Measurements from ENCODE around the genes SRRT and MUC3A.

- RRBS = no CpG with 5 or more reads among the region's 6 CpGs
These were observed 2.9 kb downstream of the TSC22D4 start for GRCh38 chr7:100476018-100476662.

DNA sequence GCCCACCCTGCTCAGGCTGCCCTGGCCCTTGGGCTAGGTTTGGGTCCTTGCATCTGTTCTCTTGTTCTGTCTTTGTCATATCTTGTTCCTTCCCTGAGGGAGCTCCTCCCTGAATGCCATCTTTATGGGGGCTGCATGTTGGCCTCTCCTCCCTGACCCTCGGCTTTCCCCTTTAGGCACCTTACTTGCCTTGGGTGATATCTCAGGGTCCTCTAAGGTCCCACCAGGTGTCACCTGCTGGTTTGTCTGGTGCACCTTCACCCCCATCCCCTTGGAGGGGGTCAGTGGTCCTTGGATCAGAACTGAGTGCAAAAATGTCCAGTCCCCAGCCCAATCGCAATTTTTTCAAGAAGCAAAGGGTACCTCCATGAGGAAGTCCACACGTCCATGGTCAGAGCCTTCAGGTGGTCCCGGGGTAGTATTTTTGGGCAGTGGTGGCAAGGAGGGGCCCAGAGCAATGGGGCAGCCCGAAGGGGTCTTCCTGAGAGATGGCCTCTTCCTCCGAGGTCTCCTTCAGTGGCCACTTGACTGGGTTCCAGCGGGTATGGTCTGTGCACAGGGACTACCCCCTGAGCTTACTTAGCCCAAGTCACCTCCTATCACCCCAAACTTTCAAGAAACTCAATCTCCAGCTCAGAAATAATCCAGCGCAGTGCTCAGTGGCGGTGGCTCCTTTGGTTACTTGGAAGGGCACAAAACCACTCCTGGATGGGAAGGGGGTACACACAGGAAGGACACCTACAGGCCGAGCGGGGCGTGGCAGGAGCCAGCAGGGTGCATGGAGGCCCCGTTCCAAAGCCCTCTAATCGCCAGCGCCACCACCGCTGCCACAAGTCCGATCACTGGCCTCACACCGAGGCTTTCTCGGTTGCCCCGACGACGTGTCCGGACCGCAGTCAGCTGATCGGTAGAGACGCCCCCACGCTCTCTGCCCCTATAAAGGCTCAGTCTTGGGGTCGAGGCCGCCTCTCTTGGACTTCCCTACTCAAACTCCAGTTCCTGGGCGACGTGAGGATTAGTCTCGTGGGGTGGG, 4.6 kb downstream of the SAP25 start:
- RRBS = no CpG with 5 or more reads among the region's 32 CpGs

DNA sequence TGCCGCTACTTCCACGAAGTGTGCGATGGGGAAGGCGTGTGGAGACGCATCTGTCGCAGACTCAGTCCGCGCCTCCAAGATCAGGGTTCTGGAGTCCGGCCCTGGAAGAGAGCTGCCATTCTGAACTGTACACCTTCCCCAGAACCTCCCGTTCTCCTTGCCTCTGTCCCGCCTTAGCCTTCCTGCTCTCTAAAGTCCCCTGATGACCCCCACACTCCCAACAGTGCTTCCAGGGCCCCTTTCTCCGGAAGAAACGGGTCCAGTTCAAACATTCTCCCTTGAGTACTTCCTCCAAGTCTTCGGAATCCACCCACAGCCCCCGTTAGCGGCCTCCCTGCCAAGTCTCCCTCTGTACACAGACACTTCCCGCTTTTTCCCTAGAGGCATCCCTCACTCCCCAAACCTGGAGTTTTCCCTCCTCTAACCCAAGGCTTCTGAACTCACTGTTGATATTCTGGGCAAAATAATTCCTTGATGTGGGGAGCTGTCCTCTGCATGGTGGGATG, 4.2 kb downstream of the FBXO24 start:
- RRBS = no CpG with 5 or more reads among the region's 17 CpGs

DNA sequence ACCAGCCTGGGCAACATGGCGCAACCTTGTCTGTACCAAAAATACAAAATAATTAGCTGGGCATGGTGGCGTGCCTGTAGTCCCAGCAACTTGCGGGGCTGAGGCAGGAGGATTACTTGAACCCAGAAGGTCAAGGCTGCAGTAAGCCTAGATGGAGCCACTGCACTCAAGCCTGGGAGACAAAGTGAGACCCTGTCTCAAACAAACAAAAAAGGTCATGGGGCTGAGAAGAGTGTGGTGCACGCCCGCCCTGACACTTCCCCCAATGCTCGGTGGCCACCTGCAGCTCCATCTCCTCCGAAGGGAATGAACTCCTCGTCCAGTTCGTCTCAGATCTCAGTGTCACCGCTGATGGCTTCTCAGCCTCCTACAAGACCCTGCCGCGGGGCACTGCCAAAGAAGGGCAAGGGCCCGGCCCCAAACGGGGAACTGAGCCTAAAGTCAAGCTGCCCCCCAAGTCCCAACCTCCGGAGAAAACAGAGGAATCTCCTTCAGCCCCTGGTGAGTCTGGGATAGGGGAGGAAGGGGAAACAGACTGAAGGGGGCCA, 4.0 kb downstream of the PCOLCE start:
- RRBS = 73% methylated on average over 3 of the region's 15 CpGs

- RRBS = 2% methylated on average over 5 of the region's 13 CpGs
These were observed 300 bp downstream of the GNB2 start for GRCh38 chr7:100673952-100674127.

DNA sequence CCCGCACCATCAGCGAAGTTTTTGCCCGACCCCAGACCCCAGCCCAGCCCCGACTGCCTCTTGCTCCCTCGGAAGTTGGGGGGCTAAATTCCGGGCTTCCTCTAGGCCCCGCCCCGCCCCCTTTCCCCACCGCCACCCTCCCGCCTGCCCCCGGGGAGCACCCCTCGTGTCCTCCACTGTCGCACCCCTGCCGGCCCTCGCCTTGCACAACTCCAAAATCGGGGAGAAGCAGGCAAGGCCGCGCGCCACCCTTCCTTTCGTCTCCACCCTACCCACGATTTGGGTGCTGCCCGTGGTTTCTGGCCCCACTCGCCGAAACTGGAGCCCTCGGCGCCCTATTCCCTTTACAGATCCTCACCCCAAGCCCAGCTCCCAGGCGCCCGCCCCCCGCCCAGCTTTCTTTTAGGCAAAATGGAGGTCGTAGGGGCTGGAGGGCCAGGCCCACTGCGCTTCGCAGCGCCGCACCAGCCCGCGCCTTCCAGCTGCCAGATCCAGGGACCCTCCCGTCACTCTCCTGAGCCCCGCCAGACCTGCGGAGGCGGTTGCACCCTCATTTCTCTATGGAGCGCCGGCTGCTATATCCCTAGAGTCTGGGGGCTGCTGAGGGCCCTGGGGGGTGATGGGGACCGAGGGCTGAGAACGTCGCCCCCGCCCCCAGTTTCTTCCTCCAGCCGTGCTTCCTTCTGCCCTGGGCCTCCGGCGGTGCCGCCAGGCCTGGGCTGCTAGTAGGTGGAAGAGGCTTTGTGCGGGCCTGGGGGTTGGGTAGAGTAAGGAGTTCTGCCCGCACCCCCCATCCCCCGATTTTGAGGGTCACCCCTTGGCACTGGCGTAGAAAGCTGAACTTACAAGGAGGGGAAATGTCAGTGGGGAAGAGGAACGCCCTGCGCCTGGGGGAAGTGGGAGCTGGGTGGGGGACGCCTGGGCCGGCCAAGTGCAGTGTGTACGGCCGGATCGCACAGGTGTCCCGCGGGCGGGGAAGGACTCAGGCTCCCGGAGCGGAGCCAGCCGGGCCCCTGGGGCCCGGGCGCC, 902 bp downstream of the GNB2 start:
- RRBS = 3% methylated on average over 12 of the region's 69 CpGs

GRCh38 chr7:100678855-100679217, 5.3 kb downstream of the GNB2 start:
- RRBS = 37% methylated on average over 4 of the region's 6 CpGs

DNA sequence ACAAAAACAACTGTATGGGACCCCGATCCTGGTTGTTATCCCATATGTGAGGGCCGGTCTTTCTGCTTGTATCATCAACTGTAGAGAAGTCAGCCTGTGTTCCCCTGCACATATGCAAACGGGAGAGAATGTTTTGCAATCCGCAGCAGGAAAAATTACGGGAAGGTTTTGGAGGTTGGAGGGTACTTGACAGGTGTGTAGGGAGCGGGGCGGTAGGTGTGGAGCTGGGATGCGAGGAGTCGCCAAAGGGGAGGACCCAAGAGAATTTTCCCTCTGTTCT, 4.8 kb downstream of the EPO start:
- RRBS = no CpG with 5 or more reads among the region's 9 CpGs

DNA sequence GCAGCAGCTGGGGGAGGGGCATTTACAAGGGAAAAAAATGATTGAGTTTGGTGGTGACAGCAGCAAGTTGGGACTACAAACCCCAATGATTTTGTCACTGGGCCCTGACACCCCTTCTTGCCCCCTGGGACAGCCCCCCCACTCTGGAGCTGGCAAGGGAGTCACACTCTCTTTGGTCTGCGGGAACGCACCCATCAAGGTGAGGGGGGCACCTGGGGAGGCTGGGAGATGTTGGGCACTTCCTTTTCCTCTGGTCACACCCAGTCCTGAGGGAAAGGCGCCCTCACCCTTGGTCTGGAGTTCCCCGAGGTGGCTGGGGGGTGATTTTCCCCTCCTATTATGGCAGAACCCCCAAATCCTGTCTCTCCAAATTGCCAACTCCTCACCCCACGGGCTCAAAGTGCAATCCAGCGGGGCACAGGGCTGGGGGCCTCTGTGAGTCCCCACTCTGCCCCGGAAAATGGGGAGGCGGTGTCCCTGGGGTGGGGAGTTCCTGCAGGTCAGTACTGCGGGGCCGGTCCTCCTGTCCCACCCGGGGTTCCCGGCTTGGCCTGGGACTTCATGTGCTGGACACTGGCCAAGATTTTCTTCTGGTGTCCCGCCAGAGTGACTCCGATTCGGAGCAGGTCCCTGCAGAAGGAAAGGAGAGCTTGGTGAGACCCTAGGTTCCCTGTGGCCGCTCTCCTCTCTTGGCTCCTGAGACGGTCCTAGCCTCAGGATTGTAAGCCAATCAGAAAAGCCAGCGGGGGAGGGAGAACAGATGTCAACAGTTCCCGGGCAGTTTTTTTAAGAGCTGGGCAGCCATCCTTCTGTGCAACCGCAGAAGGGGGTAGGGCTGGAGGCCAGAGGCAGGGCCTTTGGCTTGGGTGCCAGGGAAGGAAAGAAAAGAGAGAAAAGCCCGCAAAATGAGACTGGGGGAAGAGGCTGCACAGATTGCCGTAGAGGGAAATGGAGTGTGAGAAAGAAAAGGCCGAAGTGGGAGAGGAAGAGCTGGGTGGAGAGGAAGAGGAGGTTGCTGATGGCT, 24.1 kb downstream of the EPHB4 start:
- RRBS = 37% methylated on average over 4 of the region's 23 CpGs

- RRBS = 72% methylated on average over 3 of the region's 13 CpGs
These were observed 1.7 kb upstream of the TRIP6 start for GRCh38 chr7:100865545-100865901.

DNA sequence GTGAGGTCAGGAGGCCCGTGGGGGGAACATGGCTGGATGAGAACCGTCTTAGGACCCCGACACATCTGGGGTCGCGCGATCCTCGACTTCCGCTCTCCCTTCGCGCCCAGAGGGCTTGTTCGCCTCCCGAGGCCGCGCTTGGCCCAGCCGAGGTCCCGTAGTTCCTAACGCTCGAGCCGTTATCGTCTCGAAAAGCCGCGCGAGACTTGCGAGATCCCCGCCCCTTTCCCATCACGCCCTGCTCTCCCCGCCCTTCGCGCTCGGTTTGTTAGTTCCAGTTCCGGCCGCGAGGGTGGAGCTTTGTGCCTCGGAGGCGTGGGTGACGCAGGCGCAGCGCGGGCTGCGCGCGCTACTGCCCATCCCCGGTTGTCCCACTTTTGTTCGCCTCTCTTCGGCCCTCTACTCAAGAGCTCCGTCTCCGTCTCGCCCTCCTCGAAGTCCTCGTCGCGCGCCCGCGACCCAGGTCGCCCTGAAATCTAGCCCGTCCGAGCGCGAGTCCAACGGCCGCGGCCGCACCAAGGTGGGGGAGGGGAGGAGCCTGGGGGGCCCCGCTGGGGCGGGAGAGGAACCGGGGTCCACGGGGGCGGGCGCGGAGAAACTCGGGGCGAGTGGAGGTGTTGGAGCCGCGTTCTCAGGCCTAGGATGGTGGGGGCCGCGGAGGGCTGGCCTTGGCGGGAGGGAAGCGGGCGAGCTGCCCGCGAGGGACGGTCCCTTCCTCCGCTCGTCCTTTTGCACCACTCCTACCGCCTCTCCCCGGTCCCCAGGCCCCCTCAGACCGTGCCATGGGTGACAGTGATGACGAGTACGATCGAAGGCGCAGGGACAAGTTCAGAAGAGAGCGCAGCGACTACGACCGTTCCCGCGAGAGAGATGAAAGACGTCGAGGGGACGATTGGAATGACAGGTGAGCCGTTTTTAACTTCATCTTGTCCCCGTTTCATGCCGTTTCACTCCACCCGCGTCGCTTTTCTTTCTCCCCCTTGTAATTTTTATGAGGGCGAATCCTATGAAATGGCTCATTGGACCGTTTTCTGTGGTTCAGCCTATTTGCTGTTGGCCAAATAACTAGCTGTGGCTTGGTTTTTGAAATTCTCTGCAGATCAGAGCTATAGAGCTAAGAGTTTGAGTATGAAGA, at the start of gene SRRT:
SRRT (plus strand) TSS at position 295 of the 1,135 bp plus-strand sequence.
- RRBS = 1% methylated on average over 12 of the region's 110 CpGs

DNA sequence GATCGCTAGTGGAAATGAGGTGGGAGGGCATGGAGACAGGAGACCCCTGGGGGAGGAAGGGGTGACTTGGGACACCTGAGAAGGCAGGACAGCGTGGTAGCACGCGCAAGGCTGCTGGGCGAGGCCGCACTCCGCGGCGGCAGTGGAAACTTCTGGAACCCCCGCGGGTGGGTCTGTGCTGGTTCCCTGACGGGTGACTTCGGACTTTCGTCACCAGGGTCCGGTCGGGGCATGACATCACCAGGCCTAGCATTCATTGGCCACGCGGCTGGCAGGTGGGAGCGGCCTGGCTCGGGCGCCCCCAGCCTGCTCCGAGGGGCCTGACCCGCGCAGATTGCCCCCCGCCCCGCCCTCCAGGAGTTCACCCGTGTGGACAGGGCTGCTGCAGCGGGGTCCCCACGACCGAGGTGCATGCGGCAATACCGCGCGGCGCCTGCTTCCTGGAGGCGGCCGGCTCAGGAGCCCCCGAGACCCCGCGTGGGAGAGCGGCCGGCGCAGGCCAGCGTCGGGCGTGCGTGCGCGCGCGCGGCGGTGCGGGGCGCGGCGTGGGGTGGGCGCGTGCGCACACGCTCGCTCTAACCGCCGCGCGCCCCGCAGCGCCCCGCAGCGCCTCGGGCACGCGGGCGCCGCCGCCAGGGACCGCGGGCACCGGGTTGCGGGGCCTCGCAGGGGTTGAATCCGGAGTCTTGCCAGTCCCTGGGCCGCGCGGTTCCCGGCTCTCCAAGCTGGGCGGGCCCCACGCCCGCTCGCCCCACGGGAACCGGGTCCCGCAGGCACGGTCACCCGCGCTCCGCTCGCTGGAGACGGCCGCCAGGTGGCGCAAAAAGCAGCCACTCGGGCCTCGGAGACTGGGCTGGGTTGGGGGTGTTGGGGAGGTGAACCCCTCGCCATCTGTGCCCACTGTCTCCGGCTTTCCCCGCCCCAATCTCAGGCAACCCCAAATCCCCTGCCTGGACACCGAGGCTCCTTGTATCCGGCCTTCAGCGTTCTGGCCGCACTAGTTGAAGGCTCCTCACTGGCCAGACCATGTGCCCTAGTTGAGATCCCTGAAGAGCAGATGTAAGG, 1.1 kb upstream of the ACHE start:
- RRBS = 5% methylated on average over 23 of the region's 110 CpGs

DNA sequence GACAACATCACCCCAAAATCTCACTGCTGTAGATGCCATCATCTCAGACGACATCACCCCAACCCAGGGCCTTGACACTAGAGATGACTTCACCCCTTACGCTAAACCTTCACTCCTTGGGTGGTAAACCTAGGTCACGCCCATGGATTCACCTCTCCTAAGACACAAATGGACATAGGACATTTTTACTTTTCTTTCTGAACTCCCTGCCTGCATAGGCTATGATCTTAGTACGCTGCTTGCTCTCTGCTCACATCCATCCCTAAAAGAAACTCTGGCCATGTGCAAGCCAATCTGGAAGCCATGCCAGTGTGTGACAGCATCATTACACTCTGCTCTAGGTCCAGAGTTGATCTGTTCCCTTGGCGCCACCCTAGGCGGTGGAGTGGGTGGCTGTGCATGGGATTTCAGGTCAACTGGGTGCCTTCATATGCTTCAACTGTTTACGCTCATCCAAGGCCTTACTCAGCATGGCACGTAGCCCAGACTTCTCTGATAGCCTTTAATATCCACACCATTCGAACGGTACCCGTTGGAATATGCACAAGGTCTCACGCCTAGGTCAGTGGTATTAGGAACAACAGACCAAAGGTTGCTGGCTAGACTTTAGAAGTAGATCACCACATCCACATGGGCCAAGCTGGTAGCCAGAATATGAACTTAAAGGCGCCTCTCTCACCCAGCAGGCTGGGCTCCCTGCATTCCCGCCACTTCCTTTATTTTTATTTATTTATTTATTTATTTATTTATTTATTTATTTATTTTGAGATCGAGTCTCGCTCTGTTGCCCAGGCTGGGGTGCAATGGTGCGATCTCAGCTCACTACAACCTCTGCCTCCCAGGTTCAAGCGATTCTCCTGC, 18.5 kb upstream of the ACHE start:
- RRBS = no CpG with 5 or more reads among the region's 18 CpGs

- RRBS = no CpG with 5 or more reads among the region's 2 CpGs
These were observed 19.8 kb upstream of the MUC3A start for GRCh38 chr7:100929504-100929939.

DNA sequence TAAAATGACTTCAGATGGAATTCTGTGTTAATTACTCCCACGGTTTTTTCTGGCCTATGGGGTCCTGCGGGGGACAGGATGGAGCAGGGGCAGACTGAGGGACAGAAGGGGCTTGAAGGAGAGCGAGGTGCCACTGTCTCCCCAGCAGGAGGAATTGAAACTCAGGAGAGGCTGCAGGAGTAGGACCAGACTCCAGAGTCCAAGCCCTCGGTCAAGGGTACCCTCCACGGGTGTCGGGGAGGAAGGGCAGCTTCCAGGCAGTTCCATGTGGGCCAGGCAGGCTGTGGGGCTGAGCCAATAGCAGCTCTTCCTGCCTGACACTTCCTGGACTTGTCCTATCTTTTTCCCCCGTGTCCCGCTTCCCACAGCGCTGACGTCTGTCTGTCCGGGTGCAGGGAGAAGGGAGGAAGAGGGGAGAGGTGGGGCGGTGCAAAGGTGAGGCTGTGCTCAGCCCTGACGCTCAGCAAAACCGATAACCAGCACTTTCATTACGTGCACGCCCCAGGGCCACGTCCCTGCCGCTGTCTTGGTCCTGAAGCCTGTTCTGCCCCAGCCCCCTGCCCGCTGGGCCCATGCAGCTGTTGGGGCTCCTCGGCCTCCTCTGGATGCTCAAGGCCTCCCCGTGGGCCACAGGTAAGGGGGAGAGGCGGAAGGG, at the start of gene MUC3A:
MUC3A (plus strand) TSS at position 482 of the 655 bp plus-strand sequence.
- RRBS = no CpG with 5 or more reads among the region's 22 CpGs

DNA sequence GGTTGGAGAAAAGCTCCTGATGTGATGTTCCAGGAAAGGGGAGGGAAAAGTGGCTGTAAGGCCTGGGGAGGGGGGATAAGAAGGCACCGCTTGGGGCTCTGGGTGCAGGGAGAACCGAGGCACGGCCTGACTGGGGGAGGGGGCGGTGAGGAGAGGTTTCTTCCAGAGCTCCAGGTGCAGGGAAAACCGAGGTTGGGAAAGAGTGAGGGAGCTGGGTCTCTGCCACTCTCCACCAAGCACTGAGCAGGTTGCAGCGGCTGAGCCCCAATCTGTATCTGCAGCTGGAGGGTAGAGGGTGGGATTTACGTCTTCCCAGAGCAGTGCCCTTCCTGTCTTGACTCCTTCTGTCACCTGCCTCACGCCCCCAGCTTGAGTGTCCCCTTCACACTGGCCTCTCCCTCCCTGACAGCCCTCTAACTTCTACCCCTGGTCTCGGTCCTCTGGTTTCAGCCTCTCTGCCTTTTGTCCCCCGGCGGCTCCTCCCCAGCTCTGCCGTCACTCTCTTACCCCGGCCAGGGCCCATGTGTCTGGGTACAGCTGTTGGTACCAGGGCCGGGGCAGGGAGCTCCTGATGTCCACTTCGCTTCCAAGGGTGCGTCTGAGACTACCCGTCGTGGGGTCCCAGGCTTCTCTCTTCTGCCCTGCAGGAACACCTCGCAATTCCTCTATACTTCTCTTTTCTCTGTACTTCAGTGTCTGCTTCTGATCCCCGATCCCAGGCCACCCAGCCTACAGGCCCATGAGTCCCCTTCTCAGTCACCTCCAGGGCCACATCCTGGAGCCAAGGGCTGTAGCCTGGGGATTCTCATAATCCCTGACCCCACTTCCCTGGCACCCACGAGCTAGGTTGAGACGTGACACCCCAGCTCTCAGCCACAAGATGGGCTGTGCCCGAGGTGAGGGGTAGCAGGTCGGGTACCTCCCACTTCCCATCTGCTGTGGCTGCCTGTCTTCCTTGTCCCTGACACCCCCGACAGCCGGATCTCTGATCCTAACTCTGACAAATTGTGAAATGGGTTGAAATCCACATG, 689 bp downstream of the MUC3A start:
- RRBS = 2% methylated on average over 2 of the region's 26 CpGs

- RRBS = no CpG with 5 or more reads among the region's 2 CpGs
These were observed 1.3 kb downstream of the MUC3A start for GRCh38 chr7:100950739-100951014.

- RRBS = no CpG with 5 or more reads among the region's 8 CpGs
These were observed 3.5 kb downstream of the MUC3A start for GRCh38 chr7:100952550-100953499.

- RRBS = no CpG with 5 or more reads among the region's 17 CpGs
These were observed 2.4 kb upstream of the MUC12 start for GRCh38 chr7:100966869-100967388.

DNA sequence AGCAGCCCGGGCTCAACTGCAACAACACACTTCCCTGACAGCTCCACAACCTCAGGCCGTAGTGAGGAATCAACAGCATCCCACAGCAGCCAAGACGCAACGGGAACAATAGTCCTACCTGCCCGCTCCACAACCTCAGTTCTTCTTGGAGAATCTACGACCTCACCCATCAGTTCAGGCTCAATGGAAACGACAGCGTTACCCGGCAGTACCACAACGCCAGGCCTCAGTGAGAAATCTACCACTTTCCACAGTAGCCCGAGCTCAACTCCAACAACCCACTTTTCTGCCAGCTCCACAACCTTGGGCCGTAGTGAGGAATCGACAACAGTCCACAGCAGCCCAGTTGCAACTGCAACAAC, 15.9 kb upstream of the MUC17 start:
- RRBS = no CpG with 5 or more reads among the region's 13 CpGs